ENCODE measurements around the genes ESR2 and MAX.

DNA sequence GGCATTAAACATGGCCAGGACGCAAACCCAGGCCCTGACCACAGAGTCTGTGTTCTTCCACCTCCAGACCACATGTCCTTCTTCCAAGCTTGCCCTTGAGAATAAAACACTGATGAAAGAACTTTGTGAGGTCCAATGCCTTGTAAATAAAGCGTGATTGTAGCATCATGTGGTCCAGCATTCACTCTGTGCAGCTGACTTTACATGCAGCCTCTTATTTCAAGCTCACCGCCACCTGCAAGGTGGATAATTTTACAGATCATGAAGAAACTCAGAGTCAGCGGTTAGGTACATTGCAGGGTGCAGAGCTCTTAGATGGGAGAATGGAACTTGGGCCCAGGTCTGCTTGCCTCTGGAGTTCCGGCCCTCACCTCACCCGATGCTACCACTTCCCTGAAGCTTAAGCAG is 93.3 kb downstream of the ESR2 start:
- RRBS: no CpG with 5 or more reads among the region's 6 CpGs

DNA sequence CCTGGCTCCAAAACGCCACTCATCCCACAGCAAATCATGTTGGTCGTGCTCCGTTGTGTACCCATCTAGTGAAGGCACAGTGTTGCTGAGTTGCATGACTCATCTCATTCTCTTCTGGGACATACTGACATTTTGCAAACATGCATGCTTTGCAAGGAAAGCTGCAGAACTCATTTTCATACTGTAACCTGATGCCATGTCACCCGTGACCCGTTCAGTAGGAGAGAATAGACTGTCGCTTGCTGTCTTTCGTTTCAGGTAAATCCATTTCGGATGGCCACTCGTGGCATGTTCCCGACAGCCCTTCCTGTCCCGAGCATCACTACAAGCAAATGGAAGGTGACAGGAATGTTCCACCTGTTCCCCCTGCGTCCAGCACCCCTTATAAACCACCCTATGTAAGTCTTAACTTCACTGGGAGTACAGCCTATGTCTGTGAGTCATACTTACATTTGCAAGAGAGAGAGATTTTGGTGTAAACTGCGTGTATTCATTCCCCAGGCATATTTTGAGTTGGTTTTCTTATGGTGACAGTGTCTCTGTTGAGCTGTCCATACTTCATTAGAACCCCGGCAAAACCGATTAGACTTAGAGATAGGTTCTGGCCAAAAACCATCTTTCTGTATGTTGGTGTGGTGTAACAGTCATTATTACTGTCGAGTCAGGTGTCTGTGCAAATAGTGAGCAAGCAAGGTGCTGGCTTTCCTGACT is 78.0 kb downstream of the ESR2 start:
- RRBS: no CpG with 5 or more reads among the region's 16 CpGs

GRCh38 chr14:64293994-64295060 is at the start of gene ESR2:
Gene ESR2 (minus strand): TSS chr14:64294371.
- RRBS: 3% methylated on average over 19 of the region's 66 CpGs

DNA sequence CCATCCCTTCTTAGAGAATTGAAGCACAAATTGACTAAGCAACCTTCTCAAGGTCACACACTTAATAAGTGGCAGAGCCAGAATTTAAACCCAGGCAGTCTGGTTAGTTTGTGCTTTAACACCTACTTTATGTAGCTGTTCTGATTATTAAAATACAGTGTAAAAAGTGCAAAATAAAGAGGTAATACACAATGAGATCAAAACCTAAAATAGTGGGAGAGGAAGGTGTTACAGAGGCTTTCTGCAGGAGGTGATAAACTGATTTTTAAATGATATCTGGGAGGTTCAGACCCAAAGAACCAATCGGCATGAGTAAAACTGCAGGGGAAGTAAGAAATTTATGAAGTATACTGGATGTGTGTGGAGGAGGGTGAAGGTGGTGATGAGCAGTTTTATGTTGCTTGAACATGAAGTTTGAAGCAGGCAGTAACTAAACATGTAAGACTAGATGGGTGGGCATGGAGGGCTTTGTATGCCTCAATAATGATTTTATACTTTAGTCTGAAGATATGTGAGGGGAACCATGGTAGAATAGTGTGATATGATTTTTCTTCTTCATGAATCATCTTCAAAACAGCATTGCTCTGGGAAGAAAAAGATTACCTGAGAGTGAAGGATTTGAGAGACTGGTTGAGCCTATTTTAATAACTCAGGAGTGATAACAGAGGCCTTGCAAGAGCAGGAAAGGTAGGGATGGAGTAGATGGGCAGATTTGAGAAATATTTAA is 5.8 kb downstream of the ZBTB1 start:
- RRBS: no CpG with 5 or more reads among the region's 1 CpG

DNA sequence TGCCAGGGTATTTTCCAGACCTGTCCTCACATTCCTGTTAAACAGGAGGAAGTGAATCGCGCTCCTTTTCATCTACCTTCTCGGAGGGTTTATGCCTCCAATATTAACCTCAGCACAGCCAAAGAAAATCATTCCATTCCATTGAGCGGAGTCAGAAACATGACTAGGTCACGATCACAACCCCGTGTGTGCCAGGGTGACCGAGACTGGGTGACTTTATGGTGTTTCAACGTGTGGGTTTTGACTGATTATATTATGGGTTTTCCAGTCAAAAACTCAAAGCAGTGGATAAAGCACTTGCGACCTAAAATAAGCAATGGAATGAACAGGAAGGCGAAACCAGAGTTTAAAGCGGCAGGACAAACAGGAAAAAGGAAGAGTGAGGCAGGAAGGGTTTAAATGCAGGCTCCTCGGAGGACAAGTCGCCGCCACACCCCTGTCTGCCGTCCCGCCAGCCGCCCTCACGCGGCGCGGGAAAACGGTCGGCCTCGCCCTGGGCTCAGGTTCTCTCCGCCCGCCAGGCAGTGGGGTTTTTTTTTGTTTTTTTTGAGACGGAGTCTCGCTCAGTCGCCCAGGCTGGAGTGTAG is 1.3 kb upstream of the HSPA2 start:
- RRBS: no CpG with 5 or more reads among the region's 29 CpGs

DNA sequence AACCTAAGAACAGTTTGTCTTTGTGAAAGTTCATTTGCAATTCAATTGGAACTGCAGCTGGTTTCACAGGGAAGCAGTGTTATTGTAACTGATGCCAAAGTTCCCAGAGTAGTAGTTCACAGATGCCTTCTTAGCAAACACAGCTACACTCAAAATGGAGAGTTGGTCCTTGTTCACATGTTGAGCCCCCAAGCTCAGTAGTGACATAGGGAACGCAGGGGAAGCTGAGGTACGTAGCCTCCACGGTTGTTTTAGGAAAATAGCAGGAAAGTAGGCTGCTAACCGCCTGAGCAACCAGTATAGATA is 23.4 kb downstream of the PPP1R36 start:
- RRBS: no CpG with 5 or more reads among the region's 4 CpGs

DNA sequence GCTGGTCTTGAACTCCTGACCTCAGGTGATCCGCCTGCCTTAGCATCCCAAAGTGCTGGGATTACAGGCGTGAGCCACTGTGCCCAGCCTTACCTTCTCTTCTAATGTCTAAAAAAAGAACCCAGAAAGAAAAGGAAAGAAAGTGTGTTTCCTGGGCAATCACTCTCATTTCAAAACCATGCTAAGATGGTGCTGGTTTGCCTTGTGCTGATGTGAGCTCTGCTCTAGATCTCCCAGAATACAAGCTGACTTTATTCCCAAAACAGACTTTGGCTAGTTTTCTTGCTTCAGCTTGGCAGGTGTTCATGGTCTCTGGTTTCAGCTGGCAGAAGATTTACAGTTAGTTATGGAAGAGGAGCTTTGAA is 34.3 kb downstream of the PPP1R36 start:
- RRBS: no CpG with 5 or more reads among the region's 2 CpGs

- RRBS: no CpG with 5 or more reads among the region's 11 CpGs
Observed at GRCh38 chr14:64625383-64625992, 75.7 kb downstream of the PPP1R36 start.

- RRBS: no CpG with 5 or more reads among the region's 4 CpGs
Observed at GRCh38 chr14:64648524-64648933, 55.7 kb upstream of the PLEKHG3 start.

DNA sequence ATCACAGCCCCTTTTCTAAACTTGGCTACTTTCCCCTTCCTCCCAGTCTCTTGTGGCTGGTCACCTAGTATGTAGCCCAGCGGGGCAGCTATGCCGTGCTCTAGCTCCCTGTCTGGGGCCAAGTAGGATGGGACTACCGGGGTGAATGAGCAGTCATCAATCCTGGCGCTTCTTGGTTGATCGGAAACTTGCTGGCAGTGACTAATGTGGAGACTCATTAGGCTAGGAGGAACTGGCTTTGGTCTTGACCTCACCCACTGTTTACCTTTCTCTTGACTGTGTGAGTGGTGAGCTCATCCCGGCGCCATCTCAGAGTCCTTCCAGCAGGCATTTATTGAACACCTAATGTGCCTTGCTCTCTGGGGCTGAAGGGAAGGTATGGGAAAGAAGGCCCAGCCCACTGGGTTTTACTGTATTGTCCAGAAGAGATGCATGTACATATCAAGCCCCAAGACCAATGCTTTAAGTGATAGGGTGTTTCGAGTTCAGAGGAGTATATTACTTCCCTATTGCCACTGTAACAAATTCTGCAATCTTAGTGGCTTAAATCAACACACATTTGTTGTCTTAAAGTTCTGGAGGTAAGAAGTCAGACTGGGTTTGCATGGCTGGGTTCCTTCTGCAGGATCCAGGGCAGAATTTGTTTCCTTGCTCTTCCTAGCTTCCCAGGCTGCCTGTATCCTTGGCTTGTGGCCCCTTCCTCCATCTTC is 16.1 kb downstream of the PLEKHG3 start:
- RRBS: no CpG with 5 or more reads among the region's 8 CpGs

- RRBS: no CpG with 5 or more reads among the region's 17 CpGs
Observed at GRCh38 chr14:64721320-64722282, 17.4 kb downstream of the PLEKHG3 start.

DNA sequence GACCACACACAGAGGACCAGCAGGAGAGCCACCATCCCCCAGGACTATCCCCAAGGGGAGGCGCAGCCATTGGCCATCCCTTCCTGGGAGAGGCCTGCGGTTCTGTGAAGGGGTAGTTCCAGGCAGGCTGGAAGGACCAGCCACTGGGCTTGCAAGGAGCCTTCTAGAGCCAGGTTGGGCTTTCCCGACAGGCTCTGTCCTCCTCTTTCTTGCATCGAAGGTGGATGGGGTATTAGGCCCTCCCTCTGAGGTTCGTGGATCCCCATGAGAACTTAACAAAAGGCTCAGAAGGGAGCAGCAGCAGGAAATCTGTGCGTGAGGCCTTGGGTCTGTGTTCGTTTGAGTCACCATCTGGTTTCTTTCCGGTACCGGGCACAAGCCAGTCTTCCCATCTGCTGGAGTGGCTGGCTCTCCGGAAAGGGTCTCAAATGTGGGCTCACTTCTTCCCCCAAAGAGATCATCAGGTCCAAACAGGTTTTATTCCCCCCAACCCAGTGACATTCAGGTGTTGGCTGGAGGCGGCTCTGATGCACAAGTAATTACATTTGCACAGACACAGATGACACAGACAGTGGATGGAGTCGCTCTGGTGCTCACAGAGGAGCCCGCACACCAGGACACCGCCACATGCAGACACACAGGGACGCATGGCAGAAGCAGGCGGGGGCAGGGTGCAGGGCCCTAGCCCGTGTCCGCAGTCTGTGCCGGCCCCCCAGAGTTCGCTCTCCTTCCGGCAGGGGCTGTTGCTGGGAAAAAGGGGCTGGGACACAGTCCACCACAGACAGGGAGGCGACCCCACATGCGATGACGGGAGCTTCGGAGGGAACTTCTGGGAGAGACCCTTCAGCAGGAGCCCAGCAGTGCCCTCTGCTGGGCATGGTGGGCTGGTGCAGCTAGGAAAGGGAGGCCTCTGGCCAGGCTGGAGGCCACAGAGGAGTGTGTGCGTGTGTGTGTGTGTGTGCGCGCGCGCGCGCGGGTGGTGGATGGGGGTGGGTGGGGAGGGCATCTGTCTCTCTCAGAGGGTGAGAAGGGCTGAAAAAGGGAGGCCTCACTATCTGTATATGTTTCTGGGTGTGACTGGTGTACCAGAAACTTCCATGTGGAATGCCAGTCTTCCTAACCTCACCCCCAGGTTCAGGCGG is 60.2 kb downstream of the PLEKHG3 start:
- RRBS: no CpG with 5 or more reads among the region's 34 CpGs

DNA sequence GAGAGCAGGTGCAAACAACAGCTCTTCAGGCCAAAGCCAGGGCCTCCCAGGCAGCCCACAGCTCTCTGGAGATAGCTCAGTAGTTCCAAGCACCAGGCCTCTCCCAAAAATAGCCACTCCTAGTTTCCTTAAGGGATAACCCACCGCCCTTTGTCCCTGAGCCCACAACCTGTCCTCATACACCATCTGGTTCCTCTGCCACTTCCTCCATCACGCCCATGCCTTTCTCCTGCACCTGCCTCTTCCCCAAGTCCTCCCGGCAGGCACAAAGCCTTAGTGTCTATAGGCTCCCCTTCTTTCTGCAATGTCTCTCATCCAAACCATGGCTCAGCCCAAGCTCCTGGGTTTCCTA is 2.1 kb downstream of the RAB15 start:
- RRBS: no CpG with 5 or more reads among the region's 3 CpGs

- RRBS: no CpG with 5 or more reads among the region's 5 CpGs
Observed at GRCh38 chr14:65024982-65025383, 38.3 kb downstream of the FNTB start.

DNA sequence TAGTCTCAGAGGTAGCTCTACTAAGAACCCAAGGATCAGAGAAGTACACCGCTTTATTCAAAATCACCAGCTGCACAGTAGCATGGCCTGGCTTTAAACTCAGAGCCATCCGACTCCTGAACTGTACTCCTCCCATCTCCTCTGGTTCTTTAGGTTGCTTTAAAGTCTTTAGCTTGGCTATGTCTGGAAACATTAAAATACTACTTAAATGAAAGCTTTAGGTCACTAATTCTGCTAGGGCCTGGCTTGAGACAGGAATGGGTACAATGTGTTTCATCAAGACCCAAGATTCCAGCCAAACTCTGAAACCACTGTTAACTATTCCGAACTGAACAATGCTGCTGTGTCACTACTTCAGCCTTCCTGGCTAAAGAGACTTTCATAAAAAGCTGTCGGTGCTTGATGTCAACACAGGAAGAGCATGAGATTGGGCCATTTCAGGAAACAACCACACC is 23.4 kb downstream of the MAX start:
- RRBS: no CpG with 5 or more reads among the region's 4 CpGs

GRCh38 chr14:65101927-65102772 is at the start of gene MAX:
Gene MAX (minus strand): TSS chr14:65102517.
- RRBS: 3% methylated on average over 24 of the region's 78 CpGs

DNA sequence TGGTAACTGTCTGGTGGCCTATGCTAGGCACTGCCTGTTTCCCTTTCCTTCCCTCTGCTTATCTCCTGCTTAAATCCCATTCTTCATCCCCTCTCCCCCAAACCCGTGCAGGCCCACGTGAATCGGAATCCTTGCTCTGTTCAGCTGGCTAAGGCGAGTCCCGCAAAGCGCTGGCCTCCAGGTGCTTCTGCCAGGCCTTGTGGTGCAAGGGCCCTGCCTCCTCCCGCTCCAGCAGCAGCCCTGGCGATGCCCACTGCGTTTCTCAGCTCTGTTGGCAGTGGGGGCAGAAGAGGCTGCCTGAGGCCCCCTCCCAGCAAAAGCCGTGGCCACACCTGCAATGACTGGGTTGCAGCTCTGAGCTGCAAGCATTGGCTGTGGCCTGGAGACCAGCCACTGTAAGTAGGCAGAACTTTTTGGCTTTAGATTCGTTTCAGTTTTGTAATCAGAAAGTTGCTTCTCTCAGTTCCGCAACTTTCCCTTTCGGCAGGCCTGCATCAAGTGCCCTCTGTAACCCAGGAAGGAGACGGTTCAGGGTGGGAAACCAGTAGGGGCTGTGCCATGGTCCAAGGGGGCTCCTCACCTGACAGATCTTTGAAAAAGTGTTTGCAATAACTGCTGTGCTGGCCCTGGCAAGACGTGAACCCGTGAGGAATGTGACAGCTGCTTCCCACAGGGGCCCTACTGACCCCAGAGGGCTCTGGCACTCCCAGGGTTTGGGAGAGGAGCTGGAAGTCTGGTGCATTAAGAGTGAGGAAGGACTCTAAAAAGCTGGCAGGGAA is 54.3 kb upstream of the MAX start:
- RRBS: no CpG with 5 or more reads among the region's 16 CpGs

DNA sequence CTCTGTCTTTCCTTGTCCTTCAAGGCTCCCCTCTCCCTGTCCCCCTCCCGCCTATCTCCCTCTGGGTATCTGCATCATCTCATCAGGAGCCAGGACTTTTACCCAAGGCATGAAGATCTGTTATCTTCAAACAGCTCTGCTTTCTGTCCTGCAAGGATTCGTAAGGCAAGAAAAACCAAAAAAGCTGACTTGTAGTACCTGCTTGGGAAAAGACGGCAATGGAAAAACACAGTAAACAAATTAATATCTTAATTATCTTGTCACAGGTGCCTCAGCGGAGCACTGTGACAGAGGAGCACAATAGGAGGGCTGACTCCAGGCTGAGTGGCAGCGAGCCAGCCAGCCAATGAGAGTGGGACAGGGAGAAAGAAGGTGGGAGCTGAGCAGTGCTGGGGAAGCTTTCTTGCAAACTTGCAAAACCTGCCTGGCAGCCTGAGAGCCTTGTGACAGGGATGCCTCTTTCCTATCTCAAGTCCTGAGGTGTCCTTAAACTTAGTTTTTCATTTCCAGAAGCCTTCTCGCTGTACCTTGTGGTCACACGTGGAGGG is 153.1 kb upstream of the MAX start:
- RRBS: no CpG with 5 or more reads among the region's 7 CpGs

DNA sequence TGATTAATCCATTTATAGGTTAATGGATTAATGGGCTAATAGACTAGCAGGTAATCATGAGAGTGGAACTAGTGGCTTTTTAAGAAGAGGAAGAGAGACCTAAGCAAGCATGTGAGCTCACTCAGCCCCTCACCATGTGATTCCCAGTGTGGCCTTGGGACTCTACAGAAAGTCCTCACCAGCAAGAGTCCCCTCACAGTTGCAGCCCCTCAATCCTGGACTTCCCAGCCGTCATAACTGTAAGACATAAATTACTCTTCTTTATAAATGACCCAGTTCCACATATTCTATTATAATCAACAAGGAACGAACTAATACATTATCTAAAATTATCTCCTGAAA is 60.7 kb upstream of the FUT8 start:
- RRBS: no CpG with 5 or more reads among the region's 2 CpGs

GRCh38 chr14:65429687-65430282 is 17.3 kb downstream of the FUT8 start:
- RRBS: no CpG with 5 or more reads among the region's 10 CpGs